Helper T cell (primary cell): ENCODE data around the genes PARP11 and AKAP3.

DNA sequence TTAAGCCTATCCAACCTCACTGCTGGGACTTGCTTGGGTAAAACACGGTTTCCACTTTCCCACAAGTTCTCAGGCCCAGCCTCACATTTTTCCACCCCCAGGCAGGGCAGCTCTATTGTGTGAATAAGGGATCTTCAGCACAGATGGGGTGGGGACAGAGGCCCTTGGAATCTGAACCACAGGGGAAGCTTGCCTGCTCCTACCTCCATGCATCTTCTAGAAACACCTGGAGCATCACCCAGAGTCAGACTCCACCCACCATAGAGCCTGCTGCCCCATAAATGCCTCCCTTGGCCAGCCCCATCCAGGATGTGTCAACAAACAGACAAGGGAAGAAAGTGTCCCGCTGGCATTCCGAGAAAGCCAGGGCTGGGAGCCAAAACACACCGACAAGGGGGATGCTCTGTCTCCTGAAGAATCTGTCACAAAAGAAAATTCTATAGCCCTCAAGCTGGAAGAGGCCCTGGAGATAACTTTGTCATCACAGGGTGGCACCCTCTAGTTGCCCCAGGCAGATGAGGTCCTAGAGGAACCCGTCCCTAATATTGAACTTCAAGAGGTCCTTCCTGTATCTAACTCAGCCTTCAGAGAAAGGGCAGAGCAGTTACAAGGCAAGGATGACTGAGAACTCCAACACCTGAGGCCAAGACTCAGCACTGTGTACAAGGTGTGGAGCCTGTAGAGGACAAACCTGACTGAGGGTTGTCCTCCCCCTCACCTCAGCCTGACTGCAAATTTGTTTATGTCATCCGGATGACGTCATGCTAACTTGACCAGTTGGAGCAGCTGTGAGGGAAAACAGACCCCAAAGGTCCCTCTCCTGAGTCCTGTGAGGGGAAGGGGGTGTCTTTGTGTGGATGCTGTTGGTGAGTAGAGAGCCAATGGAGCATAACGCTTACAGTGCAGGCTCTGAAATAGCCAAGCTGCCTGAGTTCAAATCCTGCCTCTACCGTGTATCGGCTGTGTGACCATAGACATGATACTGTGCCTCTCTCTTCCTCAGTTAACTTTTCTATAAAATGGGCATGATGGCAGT, 4.5 kb downstream of the CRACR2A start:
- PRO-cap, 2 experiments: no peak in any of the 2 experiments

DNA sequence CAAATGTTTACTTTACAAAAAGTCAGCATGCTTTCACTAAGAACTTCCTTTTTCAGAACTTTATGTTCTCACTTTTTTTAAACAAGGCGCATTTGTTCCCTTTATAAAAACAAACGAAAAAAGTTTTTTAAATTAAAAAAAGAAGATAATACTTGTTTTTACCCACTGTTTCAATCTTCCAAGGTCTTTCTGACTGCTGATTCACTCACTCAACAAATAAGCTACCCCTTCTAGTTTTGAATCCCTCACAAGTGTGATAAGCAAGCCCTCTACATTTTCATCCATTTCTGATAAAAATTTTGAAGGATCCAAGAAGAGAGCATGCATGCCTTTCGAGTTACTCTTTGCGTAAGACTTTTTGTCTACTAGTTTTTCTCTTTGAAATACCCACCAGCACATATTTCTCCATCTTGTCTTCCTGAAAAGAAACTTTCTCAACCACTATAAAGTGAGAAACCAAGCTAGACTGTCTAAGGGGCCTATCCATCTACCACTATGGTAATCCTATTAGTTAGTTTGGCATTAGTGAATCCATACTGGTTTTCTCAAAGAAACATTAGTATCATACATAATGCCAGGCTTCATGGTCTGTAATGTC, 57.0 kb downstream of the PARP11 start:
- PRO-cap, 2 experiments: no peak in any of the 2 experiments

DNA sequence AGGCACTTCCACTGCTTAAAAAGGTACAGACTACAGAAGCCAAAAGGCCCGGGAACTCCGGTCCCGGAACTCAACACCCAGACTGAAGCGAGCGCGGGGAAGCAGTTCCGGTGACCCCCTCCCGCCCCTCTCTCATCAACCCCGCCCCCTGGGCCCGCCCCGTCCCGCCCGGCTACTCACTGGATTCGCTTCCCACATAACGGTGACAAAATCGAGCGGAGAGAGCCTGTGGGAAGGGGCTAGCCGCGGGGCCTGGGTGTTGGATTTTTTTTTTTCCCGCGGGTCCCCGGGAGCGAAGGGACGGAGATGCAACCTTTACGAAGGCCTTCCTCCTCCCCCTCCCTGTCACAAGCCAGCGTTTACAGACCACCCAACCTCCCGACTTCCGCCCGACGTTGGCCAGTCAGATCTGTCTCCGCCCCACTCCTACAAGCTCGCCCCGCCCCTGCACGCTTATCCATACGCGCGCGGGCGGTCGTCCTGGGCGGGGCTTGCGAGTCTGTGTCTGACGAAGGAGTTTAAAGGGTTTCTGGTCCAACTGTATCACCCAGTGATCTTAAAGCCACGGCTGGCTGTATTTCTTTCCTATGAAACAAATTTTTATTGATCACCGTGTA, at the start of gene PARP11:
Gene PARP11 (minus strand): TSS at position 368 of the 617 bp plus-strand sequence.
- PRO-cap, 2 experiments: peak in 2 of 2 experiments; most common plus-strand start position 483 of the sequence (in 2); most common minus-strand start position 84 of the sequence (in 2)

GRCh38 chr12:3905733-3906130, 32.5 kb upstream of the PARP11 start:
- PRO-cap, 2 experiments: peak in 2 of 2 experiments; most common plus-strand start chr12:3905922 (in 2); most common minus-strand start chr12:3905810 (in 2)

DNA sequence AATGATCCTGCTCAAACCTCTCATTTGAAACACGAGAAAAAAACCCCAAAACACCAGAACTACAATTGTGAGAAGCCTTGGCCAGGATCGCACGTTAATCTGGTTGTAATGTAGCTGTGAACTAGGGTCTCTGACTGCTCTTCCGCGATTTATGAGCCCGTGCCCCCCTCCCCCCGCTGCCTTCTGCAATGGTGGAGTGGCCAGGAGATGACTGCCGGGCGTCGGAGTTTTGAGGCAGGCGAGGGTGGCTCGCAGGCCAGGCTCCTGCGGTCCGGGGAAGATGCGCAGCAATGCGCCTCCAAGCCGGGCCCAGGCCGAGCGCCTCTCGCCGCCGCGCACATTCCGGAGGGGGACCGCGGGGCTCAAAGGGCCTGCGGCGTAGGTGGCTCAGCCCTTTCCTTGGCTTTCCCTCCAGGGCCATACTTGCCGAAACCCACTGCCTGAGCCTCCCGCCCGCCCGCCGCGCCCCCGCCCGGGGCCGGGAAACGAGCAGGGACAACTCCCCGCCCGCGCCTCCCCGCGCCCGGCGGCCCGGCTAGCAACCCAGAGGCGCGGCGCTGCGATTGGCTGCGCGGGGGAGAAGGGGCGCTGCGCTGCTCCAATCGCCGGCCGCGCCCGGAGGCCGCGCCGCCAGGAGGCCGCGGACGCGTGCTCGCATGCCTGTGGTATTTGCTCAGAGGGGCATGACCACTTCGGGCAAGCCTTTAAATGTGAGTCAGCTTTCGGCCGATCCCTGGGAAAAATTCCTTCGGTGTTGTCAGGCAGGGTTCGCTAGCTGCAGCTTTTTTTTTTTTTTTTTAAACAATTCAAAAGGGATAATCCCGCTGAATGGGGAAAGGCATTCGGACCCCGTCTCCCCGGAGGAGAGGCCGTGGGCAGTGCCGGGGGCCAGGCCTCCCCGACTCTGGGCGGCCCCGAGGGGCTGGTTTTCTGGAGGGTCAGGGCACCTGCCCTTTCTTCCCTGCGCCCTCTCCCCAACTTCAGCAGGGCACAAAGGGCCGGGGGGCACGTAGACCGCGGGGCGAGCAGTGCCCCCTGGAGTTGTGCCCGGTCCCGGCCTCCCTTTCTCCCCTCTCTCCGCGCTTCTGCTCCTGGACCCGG, 158.0 kb upstream of the PARP11 start:
- PRO-cap, 2 experiments: peak in 2 of 2 experiments; most common plus-strand start position 56 of the sequence (in 1); most common minus-strand start position 487 of the sequence (in 1)

DNA sequence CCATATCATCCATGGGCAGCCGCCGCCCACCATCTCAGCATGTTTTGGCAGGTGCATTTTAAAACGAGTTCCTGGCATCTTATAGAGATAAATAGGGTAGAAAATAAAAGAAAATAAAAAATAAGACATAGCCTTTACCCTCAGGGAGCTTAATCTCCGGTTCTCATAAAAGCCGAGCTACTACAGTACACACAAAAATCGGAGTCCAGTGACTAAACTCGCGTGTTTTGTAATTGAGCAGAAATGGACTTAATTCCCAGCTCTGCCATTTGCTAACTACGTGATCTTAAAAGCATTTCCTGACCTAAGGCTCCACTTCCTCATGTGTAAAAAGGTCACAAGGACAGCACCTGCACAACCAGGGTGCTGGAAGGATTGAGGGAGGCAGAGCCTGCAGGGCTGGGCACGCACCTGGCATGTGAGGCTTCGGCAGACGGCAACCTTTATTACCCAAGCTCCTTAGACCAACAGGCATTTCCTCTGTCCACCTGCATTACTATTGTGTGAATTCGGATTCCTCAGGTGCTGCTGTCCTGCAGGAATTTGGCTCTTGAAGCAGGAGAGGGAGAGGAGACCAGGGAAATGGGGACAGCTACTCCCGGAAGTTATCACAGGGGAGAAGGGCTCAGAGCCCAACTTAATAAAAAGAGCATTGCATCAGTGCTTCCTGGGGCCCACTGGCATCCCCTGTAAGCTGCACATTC, 157.4 kb upstream of the CCND2 start:
- PRO-cap, 2 experiments: no peak in any of the 2 experiments

DNA sequence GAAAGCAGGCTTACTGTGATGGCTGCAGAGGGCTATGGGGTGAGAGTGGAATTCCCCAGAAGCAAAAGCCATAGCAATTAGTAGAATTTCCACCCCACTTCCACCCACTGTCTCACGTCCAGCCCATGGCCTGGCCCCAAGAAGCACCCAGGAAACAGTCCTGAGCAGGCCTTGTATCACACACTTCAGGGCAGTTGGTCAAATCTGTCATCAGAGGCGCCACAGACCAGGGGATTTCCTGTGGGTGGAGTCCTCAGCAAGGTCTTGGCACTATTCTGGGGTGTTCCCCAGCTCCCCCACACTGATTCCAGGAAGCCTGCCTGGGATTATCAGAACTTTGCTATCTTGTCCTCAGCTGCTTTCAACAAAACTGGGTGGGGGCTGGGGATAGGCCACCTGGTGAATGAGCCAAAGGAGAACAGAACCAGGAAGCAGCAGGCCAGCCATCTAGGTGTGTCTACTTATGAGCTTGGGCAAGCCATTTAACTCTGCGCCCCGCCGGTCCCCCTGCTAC, 120.1 kb upstream of the CCND2 start:
- PRO-cap, 2 experiments: no peak in any of the 2 experiments

GRCh38 chr12:4203883-4204318, 69.7 kb upstream of the CCND2 start:
- PRO-cap, 2 experiments: no peak in any of the 2 experiments

DNA sequence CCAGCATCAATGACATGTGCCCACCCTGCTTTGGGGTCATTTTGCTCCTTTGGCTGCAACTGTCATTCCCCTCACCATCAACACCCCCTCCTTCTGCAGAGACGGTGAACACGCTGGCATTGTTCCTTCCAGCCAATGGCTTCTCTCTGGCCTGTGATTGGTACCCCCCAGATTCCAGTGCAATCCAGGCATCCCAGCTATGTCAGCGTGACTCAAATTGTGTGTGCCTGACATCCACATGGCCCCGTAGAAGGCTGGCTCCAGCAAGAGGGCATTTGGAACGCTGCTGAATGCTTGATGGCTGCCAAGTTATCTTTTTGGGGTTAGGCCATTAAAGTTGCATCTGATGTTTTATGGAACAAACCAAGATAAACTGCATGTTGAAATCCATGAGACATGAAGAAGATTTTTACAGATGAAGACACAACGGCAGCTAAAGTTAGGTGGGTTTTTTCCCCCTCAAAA, 20.9 kb upstream of the CCND2 start:
- PRO-cap, 2 experiments: no peak in any of the 2 experiments

GRCh38 chr12:4276790-4277895, 3.6 kb downstream of the CCND2 start:
- PRO-cap, 2 experiments: no peak in any of the 2 experiments

- PRO-cap, 2 experiments: no peak in any of the 2 experiments
Observed at GRCh38 chr12:4286787-4287591, 13.4 kb downstream of the CCND2 start.

DNA sequence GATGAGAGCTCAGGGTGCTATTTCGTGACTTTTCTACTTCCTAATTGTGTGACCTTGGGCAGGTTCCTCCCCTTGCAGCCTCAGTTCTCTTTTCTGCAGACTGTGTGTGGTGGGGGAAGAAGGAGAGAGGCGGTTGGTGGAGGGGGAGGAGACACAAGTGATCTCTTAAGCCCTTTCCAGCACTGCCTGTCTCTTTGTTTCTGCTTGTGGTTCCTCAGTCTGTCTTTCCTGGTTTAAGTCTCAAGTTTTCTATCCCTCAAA, 10.9 kb downstream of the FGF6 start:
- PRO-cap, 2 experiments: no peak in any of the 2 experiments

DNA sequence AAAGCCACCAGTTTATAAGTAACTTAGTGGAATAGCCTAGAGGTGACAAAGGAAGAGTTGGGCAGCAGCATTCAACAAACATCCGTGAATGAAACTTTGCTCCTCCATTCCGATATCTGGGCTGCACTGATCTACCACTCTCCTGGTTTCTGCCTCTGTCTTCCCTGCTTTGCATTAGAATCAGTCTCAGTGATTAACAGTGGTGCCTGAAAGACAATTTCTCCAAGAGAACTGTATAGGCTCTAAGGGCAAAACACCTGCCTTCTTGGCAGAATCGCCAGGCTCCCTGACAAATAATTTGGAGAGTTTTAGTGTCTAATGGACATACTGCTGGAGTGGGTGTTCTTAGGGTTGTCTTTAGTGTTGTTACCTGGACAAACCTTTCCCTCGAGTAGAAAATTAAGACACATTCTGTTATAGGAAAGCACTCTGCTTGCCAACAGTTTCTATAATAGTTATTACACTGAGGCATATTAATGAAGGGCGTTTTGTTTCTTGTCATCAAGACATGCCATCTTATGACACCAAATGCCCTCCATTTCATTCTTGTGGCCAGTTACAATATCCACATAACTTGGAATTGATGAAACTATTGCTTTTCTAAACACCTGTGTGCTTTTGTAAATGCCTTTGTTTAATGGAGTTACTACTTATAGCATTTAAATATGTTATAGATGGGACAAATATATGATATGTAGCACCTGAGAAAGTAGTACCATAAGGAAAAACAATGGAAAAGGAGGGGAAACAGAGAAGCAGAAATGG, 42.8 kb upstream of the FGF6 start:
- PRO-cap, 2 experiments: no peak in any of the 2 experiments

DNA sequence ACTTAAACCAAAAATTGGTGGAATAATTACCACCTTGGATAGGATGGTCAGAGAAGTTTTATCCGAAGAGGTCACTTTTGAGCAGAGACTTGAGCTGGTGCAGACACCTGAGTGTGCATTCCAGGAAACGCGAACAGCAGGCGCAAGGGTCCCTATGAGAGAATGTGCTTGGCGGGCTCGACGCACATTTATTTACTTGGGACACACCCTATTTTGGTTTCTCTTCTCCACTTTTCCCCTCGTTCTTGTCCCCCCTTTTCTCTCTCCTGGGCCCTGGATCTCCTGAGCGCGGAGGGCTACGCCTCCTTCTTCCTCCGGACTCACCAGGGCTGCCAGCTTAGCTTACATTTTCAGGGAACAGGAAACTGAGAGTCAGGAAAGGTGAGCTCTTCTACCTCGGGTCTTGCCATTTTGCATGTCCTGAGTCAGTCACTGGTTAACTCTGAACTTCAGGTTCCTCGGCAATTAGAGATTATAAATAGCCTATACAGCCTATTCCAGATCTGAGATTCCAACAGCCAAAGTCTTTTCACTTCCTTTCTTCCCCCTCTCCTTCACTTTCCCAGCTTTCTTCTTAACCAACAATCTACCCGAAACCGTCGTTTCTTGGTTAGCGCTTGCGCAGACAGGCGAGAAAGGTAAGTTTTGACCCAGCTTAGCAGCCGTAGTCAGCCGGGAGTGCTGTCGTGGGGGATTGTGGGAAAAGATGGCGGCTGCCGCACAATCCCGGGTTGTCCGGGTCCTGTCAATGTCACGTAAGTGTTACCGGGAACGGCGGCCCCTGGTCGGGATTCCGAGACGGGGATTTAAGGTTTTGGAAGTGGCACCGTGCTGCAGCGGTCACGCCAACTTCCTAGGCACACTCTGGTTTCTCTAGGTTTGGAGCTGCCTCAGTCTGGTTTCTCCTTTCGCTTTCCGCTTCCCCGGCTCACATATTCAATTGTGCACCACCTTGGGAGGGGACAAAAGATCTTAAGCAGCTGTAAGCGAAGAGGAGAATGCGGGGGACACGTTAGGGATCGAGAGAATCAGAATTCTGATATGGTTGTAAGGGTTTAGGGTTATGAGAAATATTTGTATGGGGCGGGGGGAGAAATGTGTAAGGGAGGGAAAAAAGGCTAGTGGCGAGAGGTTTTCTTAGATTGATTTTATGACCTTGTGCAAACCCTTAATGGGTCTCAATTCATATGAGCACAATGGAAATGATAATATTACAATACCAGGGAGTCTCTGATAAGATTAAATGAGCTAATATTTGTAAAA, at the start of gene AKAP3:
Gene AKAP3 (minus strand): TSS at position 631 of the 1,263 bp plus-strand sequence.
- PRO-cap, 2 experiments: peak in 2 of 2 experiments; most common plus-strand start position 684 of the sequence (in 1); most common minus-strand start position 601 of the sequence (in 2)

DNA sequence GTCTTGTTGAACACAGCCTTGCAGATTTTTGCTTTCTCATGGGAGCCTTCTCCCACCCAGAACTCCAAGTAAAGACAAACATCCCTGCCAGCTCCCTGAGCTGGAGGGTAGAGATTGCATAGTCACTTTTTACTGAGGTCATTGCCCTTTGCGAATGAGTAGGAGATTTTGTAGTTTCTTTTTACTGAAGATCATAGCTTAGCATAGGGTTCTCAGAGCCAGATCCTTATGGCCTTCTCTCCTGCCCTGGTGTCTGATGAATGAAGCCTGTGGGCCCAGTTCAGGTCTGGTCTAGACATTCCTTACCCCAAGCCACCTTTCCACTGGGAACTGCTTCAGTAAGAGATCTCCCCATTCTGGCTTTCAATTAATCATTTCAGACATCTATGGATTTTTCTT, 36.7 kb downstream of the KCNA5 start:
- PRO-cap, 2 experiments: no peak in any of the 2 experiments

DNA sequence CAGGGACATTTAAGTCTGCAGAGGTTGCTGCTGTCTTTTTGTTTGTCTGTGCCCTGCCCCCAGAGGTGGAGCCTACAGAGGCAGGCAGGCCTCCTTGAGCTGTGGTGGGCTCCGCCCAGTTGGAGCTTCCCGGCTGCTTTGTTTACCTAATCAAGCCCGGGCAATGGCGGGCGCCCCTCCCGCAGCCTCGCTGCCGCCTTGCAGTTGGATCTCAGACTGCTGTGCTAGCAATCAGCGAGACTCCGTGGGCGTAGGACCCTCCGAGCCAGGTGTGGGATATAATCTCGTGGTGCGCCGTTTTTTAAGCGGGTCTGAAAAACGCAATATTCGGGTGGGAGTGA, 78.1 kb downstream of the KCNA5 start:
- PRO-cap, 2 experiments: no peak in any of the 2 experiments

DNA sequence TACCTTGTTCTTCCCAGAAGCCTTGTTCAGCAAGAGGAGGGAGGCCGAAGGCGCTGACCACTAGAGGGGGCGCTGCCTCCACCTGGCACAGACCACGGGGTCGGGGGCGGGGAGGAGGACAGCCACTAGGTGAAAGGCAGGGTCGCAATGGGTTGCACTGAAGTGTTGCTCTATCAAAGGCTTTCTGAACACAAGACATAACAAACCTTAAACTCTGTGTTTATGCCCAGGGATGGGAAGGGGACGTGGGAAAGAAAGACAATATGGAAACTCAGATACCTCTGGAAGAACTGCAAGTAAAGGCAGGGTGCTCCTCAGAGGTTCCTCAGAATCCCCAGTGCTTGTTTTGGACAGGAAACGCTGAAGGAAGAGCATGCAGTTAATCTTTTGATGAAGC, 157.0 kb downstream of the KCNA5 start:
- PRO-cap, 2 experiments: no peak in any of the 2 experiments

DNA sequence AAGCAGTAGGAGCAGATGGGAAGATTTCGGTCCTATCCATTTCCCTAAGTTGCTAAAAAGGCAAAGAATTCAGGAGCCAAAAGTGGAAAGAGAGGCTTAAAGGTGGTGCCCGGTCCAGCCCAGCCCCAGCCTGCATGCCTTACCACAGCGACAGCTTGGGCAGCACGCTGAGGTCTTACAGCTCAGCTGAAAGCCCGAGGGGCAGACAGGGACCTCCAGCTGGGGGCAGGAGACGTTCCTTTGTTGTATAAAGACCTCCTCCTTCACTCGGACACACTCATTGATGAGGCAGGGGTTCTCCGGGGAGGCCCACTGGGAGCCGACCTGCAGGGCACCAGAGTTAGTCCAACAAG, 24.0 kb upstream of the ANO2 start:
- PRO-cap, 2 experiments: no peak in any of the 2 experiments

GRCh38 chr12:6057354-6058312, 66.8 kb downstream of the VWF start:
- PRO-cap, 2 experiments: no peak in any of the 2 experiments

DNA sequence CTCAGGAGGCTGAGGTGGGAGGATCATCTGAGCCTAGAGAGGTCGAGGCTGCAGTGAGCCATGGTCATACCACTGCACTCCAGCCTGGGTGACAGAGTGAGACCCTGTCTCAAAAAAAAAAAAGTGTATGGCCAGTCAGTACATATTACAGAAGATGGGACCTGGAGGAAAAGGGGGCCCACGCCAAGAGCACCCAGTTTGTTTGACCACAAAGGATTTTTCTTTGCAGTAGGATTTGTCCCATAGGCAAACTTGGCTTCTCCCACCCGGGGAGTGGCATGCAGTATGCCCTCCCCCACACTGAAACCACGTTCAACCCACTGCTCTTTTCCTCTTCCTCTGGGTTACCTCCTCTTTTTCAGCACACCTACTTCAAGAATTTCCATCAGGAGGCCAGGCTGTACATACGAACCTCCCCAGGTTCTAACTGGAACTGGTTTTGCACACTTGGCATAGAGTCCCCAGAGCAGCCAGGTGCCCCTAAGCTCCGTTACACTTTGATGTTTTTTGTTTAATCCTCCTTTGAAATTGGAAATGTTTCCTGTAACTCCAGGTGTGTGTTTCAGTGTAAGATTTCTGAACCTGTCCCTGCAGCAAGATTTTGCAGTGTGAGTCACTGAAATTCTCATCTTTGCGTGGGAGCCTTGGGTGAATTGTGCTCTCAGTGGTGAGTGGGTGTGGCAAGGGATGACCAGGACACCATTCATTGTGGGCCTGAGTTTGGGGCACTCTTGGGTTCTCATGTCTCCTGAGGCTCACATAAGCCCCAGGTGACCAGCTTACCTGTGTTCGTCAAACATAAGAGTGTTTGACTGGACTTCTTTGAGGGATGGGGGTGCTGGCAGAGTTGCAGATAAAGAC, 18.1 kb downstream of the CD9 start:
- PRO-cap, 2 experiments: no peak in any of the 2 experiments